A673 (cell line): ENCODE data around the genes ADGRL4 and DNASE2B.

DNA sequence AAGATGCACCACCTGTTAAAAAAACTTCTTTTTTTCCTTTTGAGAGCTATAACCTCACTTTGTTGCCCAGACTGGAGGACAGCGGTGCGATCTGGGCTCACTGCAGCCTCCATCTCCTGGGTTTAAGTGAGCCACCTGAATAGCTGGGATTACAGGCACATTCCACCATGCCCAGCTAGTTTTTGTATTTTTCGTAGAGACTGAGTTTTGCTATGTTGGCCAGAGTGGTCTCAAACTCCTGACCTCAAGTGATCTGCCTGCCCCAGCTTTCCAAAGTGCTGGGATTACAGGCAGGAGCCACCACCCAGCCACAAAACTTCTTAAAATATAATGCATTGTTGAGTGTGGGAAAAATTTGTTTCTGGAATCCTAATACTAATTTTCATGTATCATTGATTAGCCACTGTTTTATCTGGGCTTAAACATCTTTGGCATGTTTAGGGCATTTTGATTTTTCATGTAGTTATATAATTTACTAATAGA, 2.3 kb downstream of the RABGGTB start:
- PRO-cap = no peak

GRCh38 chr1:77354128-77354657, 72.4 kb downstream of the AK5 start:
- PRO-cap = no peak

DNA sequence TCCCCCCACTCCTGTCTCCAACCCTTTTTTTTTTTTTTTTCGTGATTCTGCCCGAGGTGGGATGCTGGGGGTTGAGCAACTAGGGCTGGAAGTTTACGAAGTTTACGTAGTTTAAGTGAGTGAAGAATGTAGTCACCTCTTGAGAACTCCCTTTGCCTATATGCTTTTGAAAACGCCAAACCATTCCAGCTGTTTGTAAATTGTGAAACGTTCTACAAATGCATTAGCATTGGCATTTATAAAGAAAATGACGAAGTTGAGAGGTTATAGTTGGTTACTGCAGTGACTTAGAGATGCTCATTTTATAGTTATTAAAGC, 867 bp downstream of the NEXN start:
- PRO-cap = no peak

DNA sequence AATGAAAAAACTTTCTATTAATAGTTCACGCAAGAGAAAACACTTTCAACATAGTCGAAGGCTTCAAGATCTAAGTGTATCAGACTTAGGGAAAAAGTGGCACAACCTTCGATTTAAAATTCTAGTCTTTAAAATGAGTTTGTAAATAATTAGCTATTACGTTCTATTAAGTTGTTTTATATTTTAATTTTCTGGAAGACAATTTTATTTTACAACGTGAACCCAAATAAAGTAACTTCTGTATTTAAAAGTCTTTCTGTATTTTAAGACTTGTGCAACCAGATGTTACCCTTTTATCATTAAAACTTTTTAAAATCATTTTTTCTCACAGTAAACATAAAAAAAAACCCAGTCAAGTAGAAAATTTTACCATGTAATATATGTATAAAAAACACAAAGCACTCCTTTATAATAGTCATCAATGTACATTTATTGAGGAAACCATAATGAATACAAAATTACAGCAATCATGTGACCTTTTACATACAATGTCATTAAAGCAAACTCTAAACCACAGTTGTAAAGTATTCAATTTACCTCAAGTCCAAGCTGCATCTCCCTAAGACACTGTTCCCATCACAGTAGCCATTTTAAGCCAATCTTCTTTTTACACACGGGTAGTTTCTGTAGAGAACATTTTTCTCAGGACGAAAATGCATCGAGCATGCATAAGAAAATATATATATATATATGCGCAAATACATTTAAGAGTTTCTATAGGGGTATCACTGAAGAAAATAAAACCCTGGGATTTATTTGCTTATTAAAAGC, 35.0 kb downstream of the FUBP1 start:
- PRO-cap = no peak

DNA sequence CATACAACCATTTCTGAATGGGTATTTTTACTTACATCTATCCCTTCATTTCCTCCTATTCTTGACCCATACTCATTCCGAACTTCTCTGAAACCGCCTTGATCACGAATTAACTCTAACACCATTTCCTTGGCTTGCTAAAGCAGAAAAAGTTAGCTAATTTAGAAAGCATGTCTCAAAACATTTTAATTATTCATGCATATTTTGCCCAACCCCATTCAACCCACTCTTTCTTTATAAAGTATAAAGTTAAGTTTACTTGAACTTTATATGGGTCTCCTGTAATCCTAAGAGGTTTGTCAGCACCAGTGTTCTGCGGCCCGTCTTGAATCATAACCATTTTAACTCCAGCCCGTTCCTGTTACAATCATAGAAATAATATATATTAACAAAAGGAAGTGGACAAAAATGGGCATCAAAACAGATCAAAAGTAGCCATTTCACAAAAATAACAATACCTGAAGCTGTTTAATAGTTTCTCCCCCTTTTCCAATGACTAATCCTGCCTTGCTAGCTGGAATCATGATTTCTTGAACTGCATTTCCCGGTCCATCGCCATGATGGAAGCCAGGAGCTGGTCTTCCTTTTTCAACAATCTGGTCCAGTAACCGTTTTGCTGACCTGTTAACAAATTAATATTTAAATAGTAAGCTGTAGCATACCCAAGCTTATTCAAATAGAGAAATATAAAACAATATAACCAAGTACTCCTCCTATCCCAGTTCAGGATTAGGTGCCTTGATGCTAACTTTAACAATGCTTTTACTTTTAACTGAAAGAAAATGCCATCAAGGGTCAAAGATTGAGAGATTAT, 14.1 kb downstream of the FUBP1 start:
- PRO-cap = no peak

GRCh38 chr1:78045070-78045614, 624 bp upstream of the GIPC2 start:
- PRO-cap = no peak

DNA sequence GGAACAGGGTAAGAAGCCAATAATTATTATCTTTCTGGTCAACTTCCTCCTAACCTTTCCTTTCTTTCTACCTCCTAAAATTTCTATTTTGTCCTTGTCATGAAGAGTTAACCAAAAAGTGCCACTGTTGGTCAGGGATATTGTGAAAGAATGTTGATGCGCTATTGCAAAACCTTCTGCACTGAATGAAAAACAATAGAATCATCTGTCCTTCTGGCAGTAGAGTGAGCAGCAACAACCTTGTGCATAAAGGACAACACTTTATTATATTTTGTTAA, 14.6 kb upstream of the PTGFR start:
- PRO-cap = no peak

- PRO-cap = bidirectional peak, plus-strand start at chr1:78651488, minus-strand start at chr1:78651311
These were observed 1.6 kb downstream of the IFI44 start for GRCh38 chr1:78651074-78651730.

- PRO-cap = no peak
These were observed at the start of gene ADGRL4 for GRCh38 chr1:79006498-79007013. TSS of gene ADGRL4 (minus strand) at chr1:79006730.

GRCh38 chr1:79052804-79053263, 46.3 kb upstream of the ADGRL4 start:
- PRO-cap = no peak

GRCh38 chr1:79322974-79323727, 316.6 kb upstream of the ADGRL4 start:
- PRO-cap = bidirectional peak, plus-strand start at chr1:79323555, minus-strand start at chr1:79323222

DNA sequence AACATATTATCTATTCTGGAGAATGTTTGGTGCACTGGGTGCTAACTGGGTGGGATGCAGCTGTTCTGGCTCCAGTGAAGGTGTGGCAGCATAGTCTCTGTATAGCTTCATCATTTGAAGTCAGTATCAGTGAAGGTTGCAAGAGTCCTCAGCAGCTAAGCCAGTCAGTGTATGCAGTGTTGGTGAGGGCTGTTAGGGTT, 698.7 kb upstream of the ADGRL4 start:
- PRO-cap = no peak

DNA sequence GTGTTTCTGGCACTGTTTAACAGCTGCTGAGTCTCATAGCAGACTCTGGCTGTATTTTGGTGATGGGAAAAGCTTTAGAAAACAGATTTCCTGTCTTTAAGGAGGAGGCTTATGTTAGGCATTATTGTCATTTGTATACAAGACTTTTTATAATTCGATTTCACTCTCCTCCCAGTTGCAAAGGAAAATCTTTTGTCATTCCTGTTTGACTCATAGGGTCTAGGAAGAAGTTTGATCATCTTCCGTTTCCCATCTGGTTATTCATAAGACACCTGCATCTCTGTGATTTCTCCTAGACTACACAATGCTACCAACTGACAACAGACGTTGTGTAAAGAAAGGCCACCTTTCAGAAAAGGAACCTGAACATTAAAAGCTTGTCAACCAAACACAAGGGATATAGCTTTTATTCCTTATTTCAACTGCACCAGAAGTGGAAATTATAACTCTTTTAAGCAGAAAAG, 386.0 kb upstream of the ADGRL2 start:
- PRO-cap = no peak

DNA sequence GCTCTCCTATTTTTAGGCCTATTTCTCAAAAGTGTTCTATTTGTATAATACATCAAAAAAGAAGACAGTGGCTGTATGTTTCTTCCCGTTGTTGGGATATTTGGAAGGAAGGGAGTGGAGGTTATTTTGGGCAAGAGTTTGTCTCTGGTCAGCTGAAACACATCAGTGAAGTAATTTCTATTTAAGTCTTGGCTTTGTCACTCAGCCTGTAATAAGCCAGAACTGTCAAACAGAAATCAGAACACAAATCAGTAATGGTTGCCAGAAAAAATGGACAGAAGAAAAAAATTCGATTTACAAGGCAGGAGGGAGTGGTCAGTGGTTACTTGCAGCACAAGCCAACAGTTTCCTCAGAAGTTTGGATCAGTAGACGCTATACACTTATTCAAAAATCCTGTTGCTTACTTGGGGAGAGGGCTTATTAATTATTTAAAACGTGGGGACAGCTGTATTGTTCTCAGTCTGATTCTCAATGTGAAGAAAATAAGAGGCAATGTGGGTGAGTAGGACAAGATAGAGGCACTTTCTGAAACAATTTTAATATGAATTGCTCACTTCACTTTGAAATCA, 307.2 kb upstream of the ADGRL2 start:
- PRO-cap = no peak

DNA sequence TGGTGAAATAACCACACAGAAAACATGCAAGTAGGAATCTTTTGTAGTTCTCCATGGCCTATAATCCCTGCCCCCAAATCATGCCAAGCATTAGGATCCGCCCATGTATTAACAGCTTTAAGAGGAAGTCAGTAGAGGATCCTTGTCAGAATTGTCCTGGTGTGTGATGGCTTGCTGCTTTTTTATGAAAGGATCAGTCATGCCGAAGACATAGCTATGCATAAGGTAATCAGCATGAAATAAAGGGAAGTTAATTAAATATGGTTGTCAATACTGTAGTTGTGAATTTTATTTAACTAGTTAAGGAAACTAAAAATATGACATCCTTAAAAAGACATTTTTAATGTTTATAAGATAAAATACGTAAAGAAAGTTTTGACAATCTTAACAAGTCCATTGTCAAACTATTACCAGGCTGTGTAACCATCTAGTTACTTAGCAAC, 20.1 kb downstream of the ADGRL2 start:
- PRO-cap = no peak

DNA sequence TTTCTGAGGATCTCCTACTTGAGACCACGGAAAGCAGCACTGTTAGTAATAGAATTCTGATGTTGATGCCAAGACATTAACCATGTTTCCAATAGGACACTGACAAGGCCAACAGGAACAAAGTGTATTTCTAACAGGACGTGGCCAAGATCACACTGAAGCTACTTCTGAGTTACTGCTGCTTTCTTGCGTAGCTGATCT, 848.4 kb downstream of the TTLL7 start:
- PRO-cap = no peak

GRCh38 chr1:83151039-83151587, 847.8 kb downstream of the TTLL7 start:
- PRO-cap = no peak

GRCh38 chr1:83760906-83761777, 237.8 kb downstream of the TTLL7 start:
- PRO-cap = no peak

- PRO-cap = no peak
These were observed 31.6 kb upstream of the DNASE2B start for GRCh38 chr1:84366734-84367075.

- PRO-cap = no peak
These were observed at the start of gene DNASE2B for GRCh38 chr1:84398213-84398652. TSS of gene DNASE2B (plus strand) at chr1:84398484.